Measurements from ENCODE around the gene MXD4.

DNA sequence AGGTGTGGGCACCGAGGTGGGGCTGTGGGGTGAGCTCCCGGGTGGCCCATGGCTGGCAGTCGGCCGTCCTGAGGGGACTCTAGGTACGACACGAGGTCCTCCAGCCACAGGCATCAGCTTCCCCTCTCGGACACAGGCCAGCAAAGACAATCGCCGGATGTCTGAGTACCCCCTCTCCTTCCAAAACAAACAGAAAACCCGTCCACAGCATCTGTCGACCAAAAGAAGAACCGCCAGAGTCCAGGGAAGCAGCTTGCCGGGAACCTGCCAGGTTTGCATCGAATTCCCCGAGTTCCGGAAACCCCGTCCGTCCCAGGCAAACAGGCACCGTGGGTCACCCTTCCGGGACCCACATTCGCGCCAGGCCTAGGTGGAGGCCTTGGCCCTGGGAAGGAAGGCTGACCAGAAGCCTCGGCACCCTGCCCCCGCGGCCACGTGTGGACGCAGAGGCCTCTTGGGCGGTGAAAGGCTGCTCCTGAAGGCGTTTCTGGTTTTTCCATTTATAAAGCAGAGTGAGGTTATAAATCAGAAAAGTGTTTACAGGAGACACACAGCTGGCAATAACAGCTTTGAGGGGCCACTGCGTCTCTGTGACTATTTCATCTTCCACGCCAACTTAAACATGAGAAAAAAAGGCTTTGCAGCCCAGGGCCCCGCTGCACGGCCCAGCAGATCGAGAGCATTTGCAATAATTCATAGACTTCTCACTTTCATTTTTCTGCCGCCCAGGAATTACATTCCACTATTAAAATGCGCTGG is 135.8 kb downstream of the FAM53A start:
- PRO-cap = no peak

GRCh38 chr4:1738679-1739284 is 17.5 kb downstream of the TACC3 start:
- PRO-cap = no peak

DNA sequence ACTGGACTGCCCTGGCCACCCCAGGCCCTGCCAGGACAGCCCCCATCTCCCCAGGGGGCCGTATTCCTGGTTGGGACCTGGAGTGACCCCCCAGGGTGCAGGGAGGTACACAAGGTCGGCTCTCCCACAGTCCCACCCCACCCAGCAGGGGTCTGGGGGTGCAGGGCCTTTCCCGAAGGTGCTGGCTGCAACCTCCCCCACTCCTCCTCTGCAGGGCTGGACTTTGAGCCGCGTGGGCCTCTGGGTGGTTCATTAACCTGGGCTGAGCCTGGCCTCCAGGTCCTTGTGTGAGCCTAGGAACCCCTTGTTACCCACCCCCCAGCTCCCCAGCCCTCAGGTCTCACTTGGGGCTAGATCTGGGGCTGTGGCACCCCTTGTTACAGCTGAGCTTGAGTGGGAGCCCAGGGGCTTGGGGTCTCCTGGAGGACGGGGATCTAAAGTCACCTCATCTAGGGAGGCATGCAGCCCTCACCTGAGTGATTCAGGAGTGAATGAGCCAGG is 2.6 kb downstream of the FGFR3 start:
- PRO-cap = no peak

- PRO-cap = no peak
Observed at GRCh38 chr4:1805208-1805560, 12.1 kb downstream of the FGFR3 start.

GRCh38 chr4:1855154-1855841 is 658 bp downstream of the LETM1 start:
- PRO-cap = no peak

DNA sequence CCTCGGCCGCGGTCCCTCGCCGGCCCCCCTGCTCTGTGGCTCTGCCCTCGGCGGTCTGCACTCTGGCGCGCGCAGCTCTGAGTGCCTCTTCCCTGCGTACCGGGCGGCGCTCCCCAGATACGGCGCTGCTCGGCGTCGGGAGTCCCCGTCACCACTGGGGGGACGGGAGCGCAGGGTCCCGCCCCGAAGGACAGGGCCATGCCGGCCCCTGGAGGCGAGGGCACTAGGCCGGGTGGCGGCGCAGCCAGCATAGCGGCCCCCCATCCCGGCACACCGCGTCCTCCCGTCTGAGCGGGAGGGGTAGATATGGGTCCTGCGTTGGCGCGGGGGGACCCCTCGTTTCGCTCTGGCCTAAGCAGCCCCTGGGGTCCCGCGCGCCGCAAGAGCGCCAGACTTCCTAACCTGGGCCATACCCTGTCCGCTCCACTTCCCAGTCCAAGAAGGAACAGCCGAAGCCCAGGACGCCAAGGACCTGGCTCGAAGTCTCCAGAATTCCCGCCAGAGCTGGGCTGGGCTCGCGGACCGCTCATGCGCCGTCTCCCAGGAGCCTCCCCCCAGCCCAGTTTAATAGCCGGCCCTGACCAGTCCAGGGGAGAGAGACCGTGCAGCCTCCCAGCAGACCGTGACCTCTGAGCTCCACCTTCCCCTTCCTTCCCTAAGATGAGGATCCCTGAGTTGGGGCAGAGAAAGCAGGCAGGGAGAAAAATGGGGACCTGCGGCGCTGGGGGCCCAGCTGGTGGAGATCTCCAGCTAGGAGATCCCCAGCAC is 853 bp upstream of the LETM1 start:
- PRO-cap = bidirectional peak, plus-strand start at position 226 of the sequence, minus-strand start at position 57 of the sequence

DNA sequence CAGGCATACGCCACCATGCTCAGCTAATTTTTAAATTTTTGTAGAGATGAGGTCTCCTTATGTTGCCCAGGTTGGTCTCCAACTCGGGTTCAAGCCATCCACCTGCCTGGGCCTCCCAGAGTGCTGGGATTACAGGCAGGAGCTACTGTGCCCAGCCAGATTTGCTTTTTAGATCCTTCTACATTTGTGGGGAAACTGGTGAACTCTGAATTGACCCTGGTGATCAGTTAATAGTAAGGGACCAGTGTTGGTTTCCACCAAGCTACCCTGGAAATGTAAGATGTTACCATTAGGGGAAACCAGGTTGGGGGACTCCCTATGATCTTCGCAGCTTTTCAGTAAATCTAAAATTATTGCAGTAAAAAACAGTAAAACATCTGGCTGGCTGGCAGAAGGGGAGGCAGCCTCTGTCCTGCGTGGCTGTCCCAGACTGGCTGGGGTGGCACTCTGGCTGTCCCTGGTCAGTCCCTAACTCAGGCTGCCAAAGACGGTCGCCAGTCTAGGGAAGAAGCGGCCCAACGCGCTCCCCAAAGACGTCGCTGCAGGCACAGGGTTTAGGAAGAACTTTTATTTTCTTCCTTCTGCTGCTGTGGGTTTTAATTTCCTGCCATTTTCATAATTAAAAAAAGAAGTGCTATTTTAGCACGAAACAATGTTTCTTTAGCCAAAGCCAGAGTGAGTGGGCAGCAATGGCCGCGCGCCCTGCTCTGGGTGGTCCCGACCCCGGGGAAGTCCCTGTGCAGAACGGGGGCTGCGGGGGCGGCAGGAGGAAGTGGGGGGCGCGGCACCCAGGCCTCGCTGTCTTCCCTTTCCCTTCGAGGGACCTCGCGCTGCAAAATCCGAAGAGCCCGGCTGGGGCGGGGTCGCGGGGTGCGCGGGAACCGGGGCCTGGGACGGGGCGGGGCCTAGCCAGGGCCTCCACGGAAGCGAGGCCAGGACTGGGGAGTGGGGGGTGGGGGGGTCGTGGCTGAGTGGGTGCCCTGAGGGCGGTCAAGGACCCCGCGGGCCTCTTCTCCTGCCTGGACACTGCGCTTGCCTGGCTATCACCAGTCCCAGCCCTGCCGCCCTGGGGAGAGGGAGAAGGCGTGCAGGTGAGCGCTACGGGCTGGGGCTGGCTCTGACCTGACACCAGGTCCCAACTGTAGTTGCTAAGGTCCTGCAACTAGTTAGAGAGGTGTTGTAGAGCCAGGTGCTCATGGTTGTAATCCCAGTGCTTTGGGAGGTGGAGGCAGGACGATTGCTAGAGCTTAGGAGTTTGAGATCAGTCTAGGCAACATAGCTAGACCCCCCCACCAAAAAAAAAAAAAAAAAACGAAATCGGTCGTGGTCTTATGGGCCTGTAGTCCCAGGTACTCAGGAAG is 6.3 kb upstream of the LETM1 start:
- PRO-cap = no peak

GRCh38 chr4:1868109-1868901 is 2.9 kb upstream of the NSD2 start:
- PRO-cap = no peak

DNA sequence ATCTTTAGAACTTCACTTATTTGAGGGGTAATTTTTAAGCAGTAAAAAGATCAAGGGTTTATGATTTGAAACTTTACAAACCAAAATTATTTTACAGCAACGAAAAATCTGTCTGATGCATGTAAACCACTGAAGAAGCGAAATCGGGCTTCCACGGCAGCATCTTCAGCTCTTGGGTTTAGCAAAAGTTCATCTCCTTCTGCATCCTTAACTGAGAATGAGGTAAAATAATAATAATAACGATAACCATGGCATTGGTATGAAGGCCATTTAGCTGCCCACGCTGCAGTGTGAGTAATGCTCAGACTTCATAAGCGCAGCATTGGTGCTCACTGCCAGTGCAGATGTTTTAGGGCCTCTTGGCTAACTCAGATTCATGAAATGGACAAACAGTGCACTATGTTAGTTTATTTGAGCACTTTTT is 68.4 kb downstream of the NSD2 start:
- PRO-cap = no peak

DNA sequence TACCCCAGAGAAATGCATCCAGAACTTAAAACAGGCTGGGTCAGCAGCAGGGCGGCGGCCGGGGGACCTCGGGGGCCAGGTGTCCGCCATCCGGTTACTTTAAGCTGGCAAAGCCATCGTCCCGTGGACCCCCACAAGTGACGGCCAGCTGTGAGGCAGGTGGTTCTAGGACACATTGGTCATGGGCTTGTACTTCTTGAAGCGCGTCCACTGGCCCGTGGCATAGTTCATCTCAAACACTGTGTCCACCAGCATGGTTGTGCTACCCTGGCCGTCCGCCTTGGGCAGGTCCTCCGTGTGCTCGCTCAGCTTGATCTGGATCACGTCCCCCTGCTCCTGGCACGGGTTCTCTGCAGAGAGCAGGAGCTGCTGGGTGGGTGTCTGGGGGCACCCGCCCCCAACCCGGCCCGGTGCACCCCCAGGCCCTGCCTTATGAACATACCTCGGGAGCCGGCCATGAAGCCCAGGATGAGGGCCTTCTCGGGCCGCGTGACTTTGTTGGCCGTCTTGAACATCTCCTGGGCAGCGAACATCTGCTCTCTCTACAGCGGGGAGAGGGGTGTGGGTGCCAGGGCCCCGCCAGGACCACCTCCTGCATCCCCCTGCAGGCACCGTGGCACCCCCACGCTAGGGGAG is 25.5 kb downstream of the NELFA start:
- PRO-cap = no peak

DNA sequence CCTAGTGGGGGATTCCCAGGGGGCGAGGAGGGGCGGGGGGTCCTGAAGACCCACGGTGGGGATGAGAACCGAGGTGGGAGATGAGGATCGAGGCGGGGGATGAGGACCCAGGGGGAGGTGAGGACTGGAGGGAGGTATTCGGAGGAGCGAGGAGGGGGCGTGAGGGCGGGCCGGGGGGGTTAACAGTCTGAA is 431 bp downstream of the NELFA start:
- PRO-cap = no peak

DNA sequence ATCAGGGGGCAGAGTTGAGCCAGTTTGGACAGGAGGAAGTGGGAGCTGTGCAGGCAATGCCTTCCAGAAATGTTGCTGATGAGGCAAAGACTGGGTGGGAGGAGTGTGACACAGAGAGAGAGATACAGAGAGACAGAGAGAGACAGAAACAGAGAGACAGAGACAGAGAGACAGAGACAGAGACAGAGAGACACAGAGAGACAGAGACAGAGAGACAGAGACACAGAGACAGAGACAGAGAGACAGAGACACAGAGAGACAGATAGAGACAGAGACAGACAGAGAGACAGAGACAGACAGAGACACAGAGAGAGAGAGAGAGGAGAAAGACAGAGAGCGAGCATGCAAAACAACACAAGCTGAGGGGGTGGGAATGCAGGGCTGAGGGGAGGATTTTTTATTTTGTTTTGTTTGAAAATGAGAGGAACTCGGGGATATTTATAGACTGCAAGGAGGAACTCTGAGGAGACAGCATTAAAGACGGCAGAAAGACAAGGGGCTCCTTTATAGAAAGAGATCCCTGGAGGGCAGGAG is 1.9 kb upstream of the HAUS3 start:
- PRO-cap = no peak

DNA sequence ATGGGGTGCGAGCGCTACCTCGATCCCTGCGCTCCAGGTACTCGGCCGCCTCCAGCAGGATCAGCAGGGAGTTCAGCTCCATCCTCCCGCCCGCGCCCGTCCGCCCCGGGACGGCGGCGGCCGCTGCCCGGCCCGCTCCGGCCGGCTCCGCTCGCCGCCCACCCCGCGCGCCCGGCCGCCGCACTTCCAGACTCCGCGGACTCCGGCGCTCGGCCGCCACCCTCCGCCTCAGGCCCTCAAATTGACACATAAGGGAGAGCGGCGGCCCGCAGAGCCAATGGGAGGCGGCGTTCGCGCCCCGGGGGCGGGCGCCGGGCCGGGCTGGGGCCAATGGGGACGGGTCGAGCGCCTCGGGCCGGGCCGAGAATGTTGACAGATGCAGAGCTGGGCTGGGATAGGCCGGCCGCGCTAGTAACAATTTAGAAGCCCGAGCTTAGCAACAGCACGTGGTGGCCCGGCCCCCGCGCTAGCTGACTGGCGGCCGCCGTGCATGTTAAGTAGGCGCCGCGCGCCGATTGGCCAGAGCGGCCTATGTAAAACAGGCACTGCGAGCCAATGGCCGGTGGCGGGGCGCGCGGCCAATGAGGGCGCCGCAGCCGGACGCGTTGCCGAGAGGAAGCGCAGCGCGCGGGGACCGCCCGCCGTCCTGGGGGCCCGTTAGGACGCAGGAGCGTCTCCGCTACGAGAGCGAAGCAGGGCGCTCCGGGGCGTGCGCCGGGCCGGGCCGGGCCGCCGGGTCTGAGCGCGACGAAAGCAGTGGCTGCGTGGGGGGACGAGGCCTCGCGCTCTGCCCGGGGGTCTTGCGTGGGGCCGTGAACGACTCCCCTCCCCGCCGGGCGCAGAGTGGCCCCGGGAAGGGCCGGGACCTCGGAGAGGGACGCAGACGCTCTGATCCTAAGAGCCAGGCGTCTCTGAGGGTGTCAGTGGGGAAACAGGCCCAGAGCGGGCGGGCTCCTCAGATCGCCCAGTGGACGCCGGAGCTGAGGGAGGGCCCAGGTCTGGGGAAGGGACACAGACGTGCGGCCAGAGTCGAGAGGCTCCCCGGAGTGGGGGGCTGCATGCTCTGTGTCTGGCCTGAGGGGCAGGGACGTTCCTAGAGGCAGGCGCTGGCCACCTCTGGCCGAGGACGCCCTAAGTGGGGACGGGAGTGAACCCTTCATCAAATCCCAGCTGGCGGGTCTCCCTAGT is at the start of gene MXD4:
MXD4 (minus strand) TSS at position 211 of the 1,188 bp plus-strand sequence.
- PRO-cap = unidirectional peak, minus-strand start at position 204 of the sequence; unidirectional peak, plus-strand start at position 660 of the sequence; bidirectional peak, plus-strand start at position 958 of the sequence, minus-strand start at position 890 of the sequence

DNA sequence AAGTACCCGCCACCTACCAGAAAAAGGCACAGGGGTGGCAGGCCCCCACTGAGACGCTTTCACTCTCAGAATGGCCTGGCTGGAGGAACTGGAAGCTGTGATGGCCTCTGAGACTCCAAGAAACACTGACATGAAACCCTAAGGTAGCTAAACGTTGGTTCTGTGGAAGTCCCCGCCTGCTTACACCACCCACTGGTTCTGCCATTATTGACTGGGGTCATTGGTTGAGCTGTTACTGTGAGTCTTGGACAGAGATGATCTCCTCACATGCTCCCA is 6.4 kb downstream of the ZFYVE28 start:
- PRO-cap = no peak

- PRO-cap = no peak
Observed at GRCh38 chr4:2513191-2513932, 23.1 kb upstream of the FAM193A start.

- PRO-cap = no peak
Observed at GRCh38 chr4:2515323-2516316, 20.8 kb upstream of the FAM193A start.

DNA sequence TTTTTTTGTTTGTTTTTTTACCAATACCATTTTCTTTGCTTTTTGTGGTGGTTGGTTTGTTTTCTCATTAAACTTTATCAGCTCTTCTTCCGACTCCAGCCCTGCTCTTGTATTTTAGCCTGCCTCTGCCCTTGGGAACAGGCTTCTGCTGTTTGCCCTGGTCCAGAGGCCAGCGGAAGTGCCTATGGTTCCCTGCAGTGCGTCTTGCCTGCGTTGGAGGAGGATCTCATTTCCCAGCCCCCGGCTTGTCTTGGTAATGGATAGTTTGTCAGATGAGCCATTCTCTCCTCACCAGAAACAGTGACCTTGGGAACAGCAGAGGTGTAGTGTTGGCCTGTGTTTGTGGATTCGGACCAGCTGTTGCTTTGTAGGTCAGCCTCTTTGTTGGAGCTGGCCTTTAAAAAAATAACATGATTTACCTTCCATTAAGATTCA is 60.9 kb downstream of the FAM193A start:
- PRO-cap = no peak

GRCh38 chr4:2778529-2779036 is 14.3 kb upstream of the SH3BP2 start:
- PRO-cap = no peak

DNA sequence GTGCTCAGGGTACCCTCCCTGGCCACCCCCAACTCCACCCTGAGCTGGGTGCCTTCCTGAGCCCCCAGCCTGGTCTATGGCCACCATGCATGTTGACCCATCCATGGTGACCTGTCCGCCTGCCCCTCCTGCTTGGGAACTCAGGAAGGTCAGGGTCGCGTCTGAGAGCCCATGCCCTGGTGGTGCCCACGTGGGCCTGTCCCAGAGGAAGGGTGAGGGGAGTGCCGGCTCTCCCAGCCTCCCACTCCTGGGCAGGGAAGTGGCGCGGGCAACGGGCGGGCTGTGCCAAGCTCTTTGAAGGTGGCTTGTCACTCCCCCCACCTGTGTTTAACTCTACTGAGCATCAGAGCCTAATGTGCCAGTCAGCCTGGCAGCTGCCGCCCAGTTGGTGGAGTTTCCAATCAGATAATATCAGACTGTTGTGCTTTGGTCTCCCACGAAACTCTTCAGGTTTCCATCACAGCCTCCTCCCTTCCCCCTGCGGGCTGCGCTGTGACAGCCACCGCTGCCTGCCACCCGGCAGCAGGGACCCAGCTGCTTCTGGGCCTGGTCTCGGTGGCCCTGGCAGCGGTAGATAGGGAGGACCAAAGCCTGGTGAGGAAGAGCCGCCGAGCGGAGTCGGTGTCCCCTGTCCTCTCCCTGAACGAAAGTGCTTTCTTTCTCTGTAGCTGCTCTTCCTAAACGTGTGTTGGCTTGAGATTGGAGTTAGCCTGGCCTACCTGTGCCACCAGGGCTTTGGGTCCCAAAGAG is 4.9 kb downstream of the SH3BP2 start:
- PRO-cap = unidirectional peak, minus-strand start at position 651 of the sequence

- PRO-cap = bidirectional peak, plus-strand start at chr4:2843485, minus-strand start at chr4:2843441
Observed at GRCh38 chr4:2842751-2843543, 697 bp upstream of the ADD1 start.